ENCODE measurements around the gene ADCY3.

GRCh38 chr2:24461546-24462178 is 29.4 kb upstream of the NCOA1 start:
- PRO-cap = no peak
- RAMPAGE, long total RNA, 5 experiments = no peak in any of the 5 experiments
- RRBS = no CpG with 5 or more reads among the region's 7 CpGs

DNA sequence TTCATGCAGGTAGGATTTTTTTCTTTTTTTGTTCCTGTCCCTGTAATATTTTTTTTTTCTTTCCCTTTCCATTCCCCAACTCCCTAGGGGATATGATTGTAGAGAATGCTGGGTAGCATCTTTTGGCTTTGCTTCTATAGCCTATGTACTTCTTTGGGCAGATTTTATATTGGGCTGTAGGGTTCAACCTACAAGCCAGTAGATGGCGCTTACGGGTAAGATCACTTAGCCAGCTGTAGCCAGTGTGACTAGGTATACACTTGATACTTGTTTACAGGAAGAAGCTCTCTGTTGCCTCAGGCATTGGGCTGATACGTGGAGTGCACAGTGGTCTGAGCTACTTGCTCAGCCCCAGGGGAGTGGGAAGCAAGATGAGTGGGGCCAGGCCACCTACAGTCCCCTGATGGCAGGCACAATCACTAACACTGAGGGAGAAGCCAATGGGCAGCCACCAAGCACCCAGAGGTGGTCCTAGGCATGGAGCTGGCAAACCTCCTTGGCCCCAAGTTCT is 122.0 kb downstream of the NCOA1 start:
- PRO-cap = no peak
- RAMPAGE, long total RNA, 5 experiments = start-site peak on the plus strand in 1 of 5 experiments, centred at position 450 of the sequence, 5 reads per replicate
- RRBS = no CpG with 5 or more reads among the region's 3 CpGs

DNA sequence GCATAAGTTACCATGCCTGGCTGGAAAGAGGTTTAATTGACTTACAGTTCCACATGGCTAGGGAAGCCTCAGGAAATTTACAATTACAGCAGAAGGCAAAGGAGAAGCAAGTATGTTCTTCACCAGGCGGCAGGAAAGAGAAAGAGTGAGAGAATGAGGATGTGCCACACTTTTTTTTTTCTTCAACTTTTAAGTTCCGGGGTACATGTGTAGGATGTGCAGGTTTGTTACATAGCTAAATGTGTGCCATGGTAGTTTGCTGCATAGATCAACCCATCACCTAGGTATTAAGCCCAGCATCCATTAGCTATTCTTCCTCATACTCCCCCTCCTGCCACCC is 115.5 kb downstream of the PTRHD1 start:
- PRO-cap = no peak
- RAMPAGE, long total RNA, 5 experiments = no peak in any of the 5 experiments
- RRBS = no CpG with 5 or more reads among the region's 2 CpGs

DNA sequence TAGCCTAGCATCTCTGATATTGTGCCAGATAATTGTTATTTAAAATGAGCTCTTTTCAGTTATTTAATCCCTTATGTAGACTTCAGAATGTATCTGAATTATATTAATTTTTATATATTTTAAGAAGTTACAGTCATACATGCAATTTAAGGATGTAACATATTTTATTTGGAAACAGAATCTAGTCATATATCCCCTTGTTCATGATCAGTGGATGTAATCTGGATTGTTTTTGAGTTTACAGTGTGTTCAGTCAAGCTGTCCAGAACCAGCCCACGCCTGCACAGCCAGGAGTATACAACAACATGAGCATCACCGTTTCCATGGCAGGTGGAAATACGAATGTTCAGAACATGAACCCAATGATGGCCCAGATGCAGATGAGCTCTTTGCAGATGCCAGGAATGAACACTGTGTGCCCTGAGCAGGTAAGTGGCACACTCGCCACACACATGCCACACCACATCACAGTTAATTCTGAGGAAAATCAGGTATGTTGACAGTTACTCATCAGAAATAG is 35.4 kb downstream of the PTRHD1 start:
- PRO-cap = no peak
- RAMPAGE, long total RNA, 5 experiments = start-site peak on the plus strand in 2 of 5 experiments, centred at positions 332 to 336 of the sequence, 42 to 50 reads per replicate
- RRBS = no CpG with 5 or more reads among the region's 4 CpGs

GRCh38 chr2:24855617-24856147 is 62.5 kb downstream of the CENPO start:
- PRO-cap = bidirectional peak, plus-strand start at chr2:24855944, minus-strand start at chr2:24855848
- RAMPAGE, long total RNA, 5 experiments = no peak in any of the 5 experiments
- RRBS = no CpG with 5 or more reads among the region's 5 CpGs

- PRO-cap = no peak
- RAMPAGE, long total RNA, 5 experiments = no peak in any of the 5 experiments
- RRBS = no CpG with 5 or more reads among the region's 12 CpGs
Measured at GRCh38 chr2:24858932-24859354, 61.1 kb downstream of the ADCY3 start.

GRCh38 chr2:24919528-24920411 is at the start of gene ADCY3:
Gene ADCY3 (minus strand): TSS chr2:24920237.
- PRO-cap = bidirectional peak, plus-strand start at chr2:24920330, minus-strand start at chr2:24920172
- RAMPAGE, long total RNA, 5 experiments = no peak in any of the 5 experiments
- RRBS = 1% methylated on average over 93 of the region's 128 CpGs

DNA sequence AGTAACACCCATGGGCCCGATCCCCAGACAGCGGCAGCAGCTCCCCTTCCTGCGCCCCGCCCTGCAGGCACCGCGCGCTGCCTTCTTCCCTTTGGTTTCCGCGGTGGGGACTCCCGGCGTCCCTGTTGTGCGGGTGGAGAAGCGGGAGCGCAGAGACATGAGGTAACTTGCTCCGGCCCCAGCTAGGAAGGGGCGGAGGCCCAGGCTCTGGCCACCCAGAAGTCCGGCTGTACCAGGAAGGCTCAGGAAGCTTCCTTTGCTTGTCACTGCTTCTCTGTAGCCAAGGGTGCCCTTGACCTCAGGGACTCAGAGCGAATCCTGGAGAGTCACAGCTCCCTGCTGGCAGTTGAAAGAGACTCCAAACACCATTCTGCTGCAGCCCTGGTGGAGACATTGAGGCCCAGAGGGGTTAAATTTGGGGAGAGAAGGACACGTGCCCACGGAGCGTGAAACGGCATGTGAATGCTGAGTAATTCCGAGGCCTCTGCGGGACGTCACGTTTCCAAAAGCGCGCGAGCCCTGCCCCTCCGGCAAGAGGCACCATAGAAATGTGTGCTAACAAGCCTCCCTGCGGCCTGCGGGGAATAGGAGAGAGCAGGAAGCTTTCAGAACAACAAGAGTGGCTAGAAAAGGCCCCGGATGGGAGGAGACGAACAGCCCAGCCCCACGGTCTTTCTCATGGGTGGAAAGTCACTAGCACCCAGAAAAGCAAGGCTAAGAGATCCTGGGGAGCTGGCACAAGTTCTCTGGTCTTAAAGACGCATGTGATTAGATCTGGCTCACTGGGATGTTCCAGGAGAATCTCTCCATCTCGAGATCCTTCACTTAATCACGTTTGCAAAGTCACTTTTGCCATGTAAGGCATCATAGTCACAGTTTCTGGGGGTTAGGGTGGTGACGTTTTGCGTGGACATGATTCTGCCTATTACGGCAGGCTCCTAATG is 6.8 kb upstream of the ADCY3 start:
- PRO-cap = no peak
- RAMPAGE, long total RNA, 5 experiments = no peak in any of the 5 experiments
- RRBS = 11% methylated on average over 12 of the region's 41 CpGs

DNA sequence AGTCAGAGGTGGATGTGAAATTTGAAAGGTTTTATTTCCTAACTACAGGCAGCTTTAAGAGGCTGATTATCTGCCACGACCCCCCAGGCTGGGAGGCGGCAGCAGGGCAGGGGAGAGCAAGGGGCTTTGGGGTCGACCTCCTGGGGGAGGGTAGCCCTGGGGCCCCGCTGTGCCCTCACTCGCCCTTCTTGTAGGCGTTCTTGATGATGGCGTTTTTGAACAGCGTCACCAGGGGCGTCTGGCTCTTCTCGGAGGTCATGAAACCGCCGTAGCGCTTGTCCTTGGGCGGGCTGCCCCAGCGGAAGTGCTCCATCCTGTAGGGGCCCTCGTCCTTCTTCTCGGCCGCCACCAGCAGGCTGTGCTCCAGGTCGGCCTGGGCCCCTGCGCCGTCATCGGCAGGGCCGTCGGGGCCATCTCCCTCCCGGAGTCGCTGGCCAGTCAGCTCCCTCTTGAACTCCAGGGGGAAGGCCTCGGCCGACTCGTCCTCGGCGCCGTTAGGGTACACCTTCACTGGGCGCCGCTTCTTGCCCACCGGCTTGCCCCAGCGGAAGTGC is 7.4 kb downstream of the POMC start:
- PRO-cap = no peak
- RAMPAGE, long total RNA, 5 experiments = no peak in any of the 5 experiments
- RRBS = 59% methylated on average over 6 of the region's 36 CpGs

DNA sequence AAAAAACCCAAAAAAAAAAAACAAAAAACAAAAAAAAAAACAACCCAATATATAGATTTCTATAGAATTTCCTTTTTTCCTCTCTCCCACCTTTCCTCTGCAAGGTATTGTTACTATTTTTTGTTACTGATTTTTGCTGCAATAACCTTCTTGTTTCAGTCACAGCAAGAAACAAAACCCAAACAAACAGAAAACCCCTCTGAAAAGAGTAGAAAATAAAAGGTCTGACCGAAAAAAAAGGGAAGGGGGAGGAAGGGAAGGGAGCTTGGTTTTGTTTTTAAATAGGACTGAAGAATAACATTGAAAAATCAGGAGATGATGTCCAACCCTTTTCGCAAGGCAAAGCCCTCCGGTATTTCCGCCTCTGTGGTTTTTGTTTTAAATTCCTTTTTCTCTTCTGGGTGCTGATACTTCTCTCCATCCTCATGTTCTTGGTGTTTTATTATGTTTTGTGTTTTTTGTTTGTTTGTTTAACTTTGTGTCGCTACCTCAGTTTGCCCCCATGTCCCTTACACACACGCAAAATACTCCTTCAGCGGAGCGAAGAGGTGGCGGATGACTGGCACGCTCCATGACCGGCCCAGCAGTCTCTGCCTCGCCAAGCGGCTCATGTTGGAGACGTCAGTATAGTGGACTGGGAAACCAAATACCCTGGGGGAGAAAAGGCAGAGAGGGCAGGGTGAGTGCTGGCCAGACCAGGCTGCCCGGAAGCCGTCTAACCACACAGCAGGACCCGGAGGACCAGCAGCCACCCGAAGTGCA is 65.6 kb upstream of the POMC start:
- PRO-cap = no peak
- RAMPAGE, long total RNA, 5 experiments = start-site peak on the minus strand in 1 of 5 experiments, centred at position 559 of the sequence, 15 reads per replicate
- RRBS = 89% methylated on average over 2 of the region's 18 CpGs

- PRO-cap = no peak
- RAMPAGE, long total RNA, 5 experiments = no peak in any of the 5 experiments
- RRBS = no CpG with 5 or more reads among the region's 35 CpGs
Measured at GRCh38 chr2:25250101-25251170, 82.1 kb upstream of the POMC start.

DNA sequence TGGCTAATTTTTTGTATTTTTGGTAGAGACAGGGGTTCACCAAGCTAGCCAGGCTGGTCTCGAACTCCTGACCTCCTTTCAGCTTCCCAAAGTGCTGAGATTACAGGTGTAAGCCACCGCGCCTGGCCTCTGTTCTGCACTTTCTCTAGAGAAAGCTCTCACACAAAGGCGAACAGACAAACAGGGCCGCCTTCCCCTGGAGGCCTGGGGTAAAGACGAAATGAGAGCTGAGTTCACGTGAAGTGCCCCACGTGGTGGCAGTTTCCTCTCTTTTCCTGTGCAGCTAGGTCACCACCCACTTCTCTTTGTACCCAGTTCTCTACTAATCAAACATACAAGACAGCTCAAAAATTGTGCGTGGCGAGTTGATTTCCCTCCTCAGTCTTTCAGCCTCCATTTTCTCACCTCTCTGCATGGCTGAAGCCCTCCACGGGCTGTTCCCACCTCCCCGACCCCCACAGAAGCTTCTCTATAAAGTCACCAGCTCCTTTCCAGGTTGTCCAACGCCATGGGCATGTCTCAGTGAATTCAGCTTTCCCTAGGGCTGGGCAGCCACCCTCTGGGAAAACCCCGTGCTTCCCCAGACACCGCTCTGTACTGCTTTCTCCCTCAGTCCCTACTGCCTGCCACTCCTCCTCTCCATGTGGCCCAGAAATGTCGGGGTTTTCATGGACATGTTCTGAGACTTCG is 68.3 kb downstream of the DNMT3A start:
- PRO-cap = no peak
- RAMPAGE, long total RNA, 5 experiments = no peak in any of the 5 experiments
- RRBS = no CpG with 5 or more reads among the region's 17 CpGs

DNA sequence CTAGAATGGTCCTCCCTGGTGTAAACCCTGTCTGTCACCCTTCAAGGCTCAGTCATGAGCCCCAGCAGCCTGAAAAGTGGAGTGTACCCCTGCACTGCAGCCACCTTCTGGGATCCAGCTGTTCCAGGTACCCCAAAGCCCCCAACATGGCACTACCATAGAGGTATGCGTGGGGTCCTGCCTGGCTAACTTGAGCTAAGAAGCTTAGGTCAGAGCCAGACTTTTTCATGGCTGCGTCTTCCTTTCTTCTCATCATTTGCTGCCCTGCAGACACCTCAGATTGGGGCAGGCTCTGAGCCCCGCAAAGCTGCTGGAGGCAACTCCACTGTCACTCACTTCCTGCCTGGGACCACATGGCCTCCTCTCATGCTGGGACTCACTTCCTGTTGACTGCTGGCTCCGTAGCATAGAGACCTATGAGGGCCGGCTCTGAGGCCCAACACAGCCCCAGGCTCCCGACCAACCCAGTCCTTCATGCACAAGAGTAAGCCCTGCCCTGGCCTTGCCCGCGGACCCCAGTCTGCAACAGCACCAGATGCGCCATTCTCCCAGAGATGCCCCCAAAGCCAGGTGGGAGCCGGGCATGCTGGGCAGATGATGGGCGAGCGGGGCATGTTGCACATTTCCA is 55.8 kb downstream of the DNMT3A start:
- PRO-cap = no peak
- RAMPAGE, long total RNA, 5 experiments = no peak in any of the 5 experiments
- RRBS = 96% methylated on average over 3 of the region's 12 CpGs

DNA sequence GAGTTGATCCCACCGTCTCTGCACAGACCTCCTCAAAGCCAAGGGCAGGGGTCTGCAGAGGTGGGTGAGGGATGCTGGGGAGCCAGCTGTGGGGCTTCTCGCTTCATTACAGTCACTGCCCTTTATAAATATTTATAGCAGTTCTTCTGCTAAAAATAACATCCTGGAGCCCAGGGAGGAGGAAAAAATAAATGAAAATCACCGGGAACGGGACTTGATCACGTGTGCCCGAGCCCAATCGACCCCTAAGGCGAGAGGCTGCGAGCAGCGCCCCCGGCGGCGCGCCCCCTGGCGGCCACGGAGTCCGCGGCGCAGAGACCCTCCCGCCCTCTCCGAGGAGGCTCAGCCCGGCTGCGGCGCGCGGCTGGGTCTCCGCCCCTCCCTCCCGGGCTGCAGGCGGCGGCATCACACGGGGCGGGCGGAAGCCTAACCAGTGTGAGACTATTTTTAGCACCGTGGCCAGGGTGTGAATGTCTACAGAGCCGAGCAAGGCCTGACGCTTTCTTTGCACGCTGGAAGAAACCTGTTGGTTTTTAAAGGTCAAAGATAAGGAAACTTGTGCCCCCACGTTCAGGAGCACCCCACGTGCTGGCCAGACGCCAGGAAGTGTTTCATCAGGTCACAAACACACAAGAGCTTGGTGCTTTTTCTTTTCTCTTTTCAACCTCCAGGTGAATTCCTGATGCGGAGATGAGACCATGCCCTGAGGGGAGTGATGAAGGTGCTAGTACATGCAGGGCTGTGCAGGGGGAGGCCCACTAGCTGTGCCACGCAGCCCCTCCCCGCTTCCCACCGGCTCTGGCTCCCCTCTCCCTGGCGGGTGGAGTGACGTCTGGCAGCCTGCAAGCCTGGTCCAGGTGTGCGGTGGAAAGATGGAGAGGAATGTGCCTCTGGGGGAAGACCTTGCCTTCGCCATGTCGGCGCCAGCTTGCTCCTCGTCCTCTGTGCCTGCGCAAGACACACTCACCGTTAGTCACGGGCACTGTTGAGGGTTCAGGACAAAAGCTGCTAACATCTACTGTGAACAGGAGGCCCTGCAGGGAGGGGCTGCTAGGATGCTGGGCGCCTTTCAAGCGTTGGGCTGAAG is 35.2 kb upstream of the DNMT3A start:
- PRO-cap = no peak
- RAMPAGE, long total RNA, 5 experiments = no peak in any of the 5 experiments
- RRBS = 1% methylated on average over 24 of the region's 56 CpGs

GRCh38 chr2:25794405-25794908 is 83.8 kb downstream of the ASXL2 start:
- PRO-cap = no peak
- RAMPAGE, long total RNA, 5 experiments = no peak in any of the 5 experiments
- RRBS = no CpG with 5 or more reads among the region's 3 CpGs

DNA sequence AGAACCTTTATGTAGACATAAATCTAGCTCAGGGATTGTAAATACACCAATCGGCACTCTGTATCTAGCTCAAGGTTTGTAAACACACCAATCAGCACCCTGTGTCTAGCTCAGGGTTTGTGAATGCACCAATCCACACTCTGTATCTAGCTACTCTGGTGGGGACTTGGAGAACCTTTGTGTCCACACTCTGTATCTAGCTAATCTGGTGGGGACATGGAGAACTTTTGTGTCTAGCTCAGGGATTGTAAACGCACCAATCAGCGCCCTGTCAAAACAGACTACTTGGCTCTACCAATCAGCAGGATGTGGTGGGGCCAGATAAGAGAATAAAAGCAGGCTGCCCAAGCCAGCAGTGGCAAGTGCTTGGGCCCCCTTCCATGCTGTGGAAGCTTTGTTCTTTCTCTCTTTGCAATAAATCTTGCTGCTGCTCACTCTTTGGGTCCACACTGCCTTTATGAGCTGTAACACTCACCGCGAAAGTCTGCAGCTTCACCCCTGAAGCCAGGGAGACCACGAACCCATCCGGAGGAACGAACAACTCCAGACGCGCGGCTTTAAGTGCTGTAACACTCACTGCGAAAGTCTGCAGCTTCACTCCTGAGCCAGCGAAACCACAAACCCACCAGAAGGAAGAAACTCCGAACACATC is 37.9 kb upstream of the ASXL2 start:
- PRO-cap = no peak
- RAMPAGE, long total RNA, 5 experiments = no peak in any of the 5 experiments
- RRBS = no CpG with 5 or more reads among the region's 14 CpGs

- PRO-cap = no peak
- RAMPAGE, long total RNA, 5 experiments = no peak in any of the 5 experiments
- RRBS = no CpG with 5 or more reads among the region's 4 CpGs
Measured at GRCh38 chr2:26001765-26002359, 19.6 kb upstream of the KIF3C start.

GRCh38 chr2:26020068-26020860 is 13.6 kb upstream of the RAB10 start:
- PRO-cap = no peak
- RAMPAGE, long total RNA, 5 experiments = no peak in any of the 5 experiments
- RRBS = no CpG with 5 or more reads among the region's 5 CpGs

GRCh38 chr2:26057007-26057878 is 23.4 kb downstream of the RAB10 start:
- PRO-cap = no peak
- RAMPAGE, long total RNA, 5 experiments = start-site peak on the plus strand in 1 of 5 experiments, at chr2:26057136-26057551 at its widest, 17 reads per replicate
- RRBS = no CpG with 5 or more reads among the region's 11 CpGs

DNA sequence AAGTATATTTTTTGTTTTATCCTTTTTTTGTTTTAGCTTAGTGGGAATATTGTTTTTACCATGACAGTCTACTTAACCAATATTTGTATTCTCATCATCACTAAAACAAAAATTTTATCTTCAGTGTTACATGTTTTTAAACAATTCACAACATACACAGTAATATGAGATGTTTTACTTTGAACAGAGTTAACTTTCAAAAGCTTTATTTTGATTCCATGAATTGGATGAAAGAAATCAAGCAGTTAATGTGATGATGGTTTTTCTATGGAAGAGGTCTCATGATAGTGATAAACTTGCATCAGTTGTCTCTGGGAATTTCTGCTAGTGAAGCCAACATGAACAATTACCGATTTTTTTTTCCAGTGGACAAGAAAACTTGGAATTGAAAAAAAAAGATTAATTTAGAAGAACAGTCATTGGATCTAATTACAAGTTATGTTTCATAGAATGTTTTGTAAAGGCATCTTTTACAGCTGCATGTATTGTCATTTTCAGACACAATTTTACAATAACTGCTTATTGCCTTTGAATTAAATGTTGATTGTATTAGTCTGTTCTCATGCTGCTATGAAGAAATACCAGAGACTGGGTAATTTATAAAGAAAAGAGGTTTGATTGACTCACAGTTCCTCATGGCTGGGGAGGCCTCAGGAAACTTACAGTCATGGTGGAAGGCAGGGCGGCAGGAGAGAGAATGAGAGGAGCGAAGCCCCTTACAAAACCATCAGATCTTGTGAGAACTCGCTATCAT is 32.2 kb downstream of the RAB10 start:
- PRO-cap = no peak
- RAMPAGE, long total RNA, 5 experiments = start-site peak on the plus strand in 2 of 5 experiments, centred at positions 436 to 569 of the sequence, 6 to 8 reads per replicate
- RRBS = no CpG with 5 or more reads among the region's 4 CpGs

All from stomach (tissue), 7 donors.